ENCODE measurements around the genes NPY1R and TRIM60.

DNA sequence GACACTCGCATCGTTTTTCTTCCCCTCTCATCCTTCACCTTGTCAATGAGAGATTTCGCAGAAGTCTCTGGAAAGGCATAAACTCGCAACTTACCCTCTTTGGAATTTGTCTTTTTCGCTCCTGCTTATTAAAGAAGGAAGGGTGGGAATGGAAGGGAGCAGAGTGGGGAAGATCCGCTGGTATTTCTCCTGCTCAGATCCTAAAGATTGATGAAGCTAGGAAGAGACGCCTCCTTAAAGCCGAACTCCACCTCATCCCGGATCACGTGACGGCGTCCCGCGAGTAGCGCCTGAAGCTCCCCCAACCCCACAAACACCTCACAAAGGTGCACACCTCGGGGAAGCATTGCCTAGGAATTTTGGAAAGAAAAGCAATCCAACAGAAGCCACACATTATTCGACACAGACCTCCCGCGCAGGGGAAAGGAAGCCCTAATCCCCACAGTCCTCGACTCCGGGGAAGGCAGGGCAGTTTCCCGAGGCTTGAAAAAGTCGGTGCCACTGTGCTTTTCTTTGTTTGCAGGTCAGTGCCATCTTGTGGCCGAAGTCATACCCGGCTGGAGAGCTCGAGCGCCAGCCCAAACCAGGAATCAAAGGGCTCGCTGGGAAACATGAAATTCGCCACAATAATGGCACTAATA, at the start of gene NPY1R:
TSS of gene NPY1R (minus strand) at position 209 of the 641 bp plus-strand sequence.
- PRO-cap, 3 experiments, result no peak in any of the 3 experiments
- RRBS, result 2% methylated on average over 4 of the region's 29 CpGs

- PRO-cap, 3 experiments, result no peak in any of the 3 experiments
- RRBS, result no CpG with 5 or more reads among the region's 7 CpGs
These were observed 621 bp upstream of the NPY5R start for GRCh38 chr4:163343074-163343468.

DNA sequence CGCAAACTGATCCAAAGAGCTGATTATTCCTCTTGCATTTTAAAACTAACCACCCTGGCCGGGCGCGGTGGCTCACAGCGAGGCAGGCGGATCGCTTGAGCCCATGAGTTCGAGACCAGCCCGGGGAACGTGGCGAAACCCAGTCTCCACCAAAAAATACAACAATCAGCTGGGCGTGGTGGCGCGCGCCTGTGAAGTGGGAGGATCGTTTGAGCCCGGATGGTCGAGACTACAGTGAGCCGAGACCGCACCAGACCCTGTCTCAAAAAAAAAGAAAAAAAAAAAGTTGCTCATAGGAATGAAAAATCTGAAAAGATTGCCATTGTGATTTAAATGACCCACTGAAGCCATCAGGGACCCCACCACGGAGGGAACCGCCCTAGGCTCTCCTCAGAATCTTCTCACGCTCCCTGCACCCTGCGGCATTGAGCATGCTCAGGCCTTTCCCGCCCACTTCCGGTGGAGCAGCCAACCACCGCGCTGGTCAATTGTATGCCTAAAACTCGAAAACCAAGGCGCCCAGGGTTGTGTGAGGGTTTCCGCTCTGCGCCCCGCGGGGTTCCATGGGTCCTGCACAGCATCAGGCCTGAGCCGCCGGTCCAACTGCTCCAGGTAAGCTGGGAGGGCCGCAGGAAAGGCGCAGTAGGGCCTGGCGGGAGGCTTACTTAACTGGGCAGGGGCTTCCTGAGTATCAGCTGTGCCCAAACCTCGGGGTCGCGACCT, at the start of gene TRIM60:
TSS of gene TRIM60 (plus strand) at position 499 of the 723 bp plus-strand sequence.
- PRO-cap, 3 experiments, result no peak in any of the 3 experiments
- RRBS, result no CpG with 5 or more reads among the region's 42 CpGs

DNA sequence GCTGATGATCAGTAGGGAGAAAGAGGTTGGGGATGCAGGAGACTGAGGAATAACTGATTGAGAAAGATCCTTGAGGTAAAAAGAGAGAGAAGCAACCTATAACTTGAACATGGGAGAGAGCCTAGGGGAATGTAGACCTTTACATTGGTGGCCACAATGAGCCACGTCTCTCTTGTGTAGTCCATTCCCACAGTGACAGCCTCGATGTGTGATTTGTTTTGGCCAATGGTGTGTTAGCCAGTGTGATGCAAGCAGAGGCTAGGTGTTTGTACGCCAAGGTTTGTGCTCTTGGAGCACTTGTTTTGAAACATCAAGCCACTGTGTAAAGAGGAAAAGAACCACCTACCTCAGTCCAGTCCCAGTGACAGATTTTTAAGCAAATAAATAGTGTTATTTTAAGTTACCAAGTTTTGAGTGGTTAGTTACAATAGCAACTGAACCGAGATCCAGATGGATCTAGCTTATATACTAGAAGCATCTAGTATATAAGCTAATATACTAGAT, 23.9 kb upstream of the TMEM192 start:
- PRO-cap, 3 experiments, result no peak in any of the 3 experiments
- RRBS, result no CpG with 5 or more reads among the region's 4 CpGs

DNA sequence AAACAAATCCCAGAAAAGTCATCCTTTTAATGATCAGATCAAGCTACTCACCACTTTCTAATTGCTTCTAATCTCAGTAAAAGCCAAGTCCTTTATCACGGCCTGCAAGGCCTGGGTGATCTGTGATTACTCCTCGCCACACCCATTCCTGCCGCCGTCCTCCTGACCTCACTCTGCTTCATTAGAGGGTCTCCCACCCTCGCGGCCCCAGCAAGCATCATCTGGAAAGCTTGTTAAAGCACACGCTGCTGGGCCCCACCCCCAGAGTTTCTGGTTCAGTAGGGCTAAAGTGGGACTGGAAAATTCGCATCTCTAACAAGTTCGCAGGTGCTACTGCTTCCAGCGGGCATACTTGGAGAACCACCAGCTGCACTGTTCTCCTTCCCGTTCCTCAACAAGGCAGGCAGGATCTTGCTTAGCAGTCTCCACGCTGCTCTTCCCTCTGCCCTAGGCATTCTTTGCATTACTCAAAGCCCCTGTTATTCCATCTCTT, 949 bp upstream of the KLHL2 start:
- PRO-cap, 3 experiments, result no peak in any of the 3 experiments
- RRBS, result no CpG with 5 or more reads among the region's 12 CpGs

GRCh38 chr4:165325465-165326230, 1.8 kb upstream of the MSMO1 start:
- PRO-cap, 3 experiments, result no peak in any of the 3 experiments
- RRBS, result no CpG with 5 or more reads among the region's 6 CpGs

GRCh38 chr4:165467587-165467889, 88.7 kb downstream of the CPE start:
- PRO-cap, 3 experiments, result no peak in any of the 3 experiments
- RRBS, result no CpG with 5 or more reads among the region's 5 CpGs

DNA sequence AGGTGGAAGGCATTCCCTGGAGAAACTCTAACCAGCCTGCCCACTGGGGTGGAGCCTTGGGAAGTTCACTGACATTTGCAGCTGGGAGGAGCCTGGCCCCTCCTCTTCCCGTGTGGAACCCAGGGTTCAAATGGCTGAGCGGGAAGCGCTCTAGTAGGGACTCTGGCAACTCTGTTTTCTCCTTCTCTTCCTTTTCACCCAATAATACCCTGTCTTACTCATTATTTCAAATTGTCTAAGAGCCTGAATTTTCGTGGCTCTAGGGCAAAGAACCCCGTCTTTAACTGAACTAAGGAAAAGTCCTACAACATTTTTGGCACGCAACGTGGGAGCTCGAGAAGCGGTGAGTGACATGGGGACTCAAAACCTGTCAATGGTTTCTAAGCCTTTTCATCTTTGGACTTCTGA, 325.1 kb downstream of the TLL1 start:
- PRO-cap, 3 experiments, result no peak in any of the 3 experiments
- RRBS, result no CpG with 5 or more reads among the region's 9 CpGs

- PRO-cap, 3 experiments, result no peak in any of the 3 experiments
- RRBS, result no CpG with 5 or more reads among the region's 3 CpGs
These were observed 608.4 kb downstream of the TLL1 start for GRCh38 chr4:166481418-166481822.

DNA sequence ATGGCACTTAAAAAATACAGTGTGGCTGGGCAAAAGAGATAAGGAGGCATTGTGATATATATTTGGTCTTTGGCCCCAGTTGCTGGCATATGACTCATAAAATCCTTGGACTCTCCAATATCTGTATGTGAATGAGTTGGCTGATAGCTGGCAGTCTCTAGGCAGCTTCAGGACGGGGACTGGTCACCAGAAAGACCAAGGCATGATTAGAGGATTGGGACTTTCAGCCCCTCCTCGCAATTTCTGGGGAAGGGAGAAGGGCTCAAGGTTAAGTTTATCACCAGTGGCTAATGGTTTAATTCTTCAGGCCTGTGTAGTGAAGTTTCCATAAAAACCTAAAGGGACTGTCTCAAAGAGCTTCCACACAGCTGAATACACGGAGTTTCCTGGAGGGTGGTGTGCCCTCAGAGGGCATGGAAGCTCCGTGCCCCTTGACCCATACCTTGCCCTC, 66.4 kb upstream of the DDX60 start:
- PRO-cap, 3 experiments, result no peak in any of the 3 experiments
- RRBS, result no CpG with 5 or more reads among the region's 4 CpGs

DNA sequence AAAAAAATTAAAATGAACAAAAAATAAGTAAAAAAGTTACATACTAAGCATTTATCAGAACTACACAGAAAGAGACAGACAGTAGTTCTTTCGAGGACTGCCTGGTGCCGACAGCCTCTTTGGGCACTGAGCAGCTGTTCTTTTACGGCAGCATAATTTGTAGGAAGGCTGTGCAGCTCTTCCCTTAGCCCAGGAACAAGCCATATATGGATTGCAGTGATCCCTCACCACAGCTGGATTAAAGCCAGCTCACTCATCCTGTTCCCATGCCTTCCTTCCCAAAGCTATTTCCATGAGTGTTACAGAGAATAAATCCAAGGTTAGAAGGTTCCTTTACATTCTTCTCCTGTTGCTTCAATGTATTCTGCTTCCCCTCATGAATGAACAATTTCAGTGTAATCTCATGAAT, 71.7 kb downstream of the DDX60L start:
- PRO-cap, 3 experiments, result no peak in any of the 3 experiments
- RRBS, result no CpG with 5 or more reads among the region's 3 CpGs

- PRO-cap, 3 experiments, result no peak in any of the 3 experiments
- RRBS, result no CpG with 5 or more reads among the region's 7 CpGs
These were observed 58.6 kb downstream of the DDX60L start for GRCh38 chr4:168421684-168422196.

DNA sequence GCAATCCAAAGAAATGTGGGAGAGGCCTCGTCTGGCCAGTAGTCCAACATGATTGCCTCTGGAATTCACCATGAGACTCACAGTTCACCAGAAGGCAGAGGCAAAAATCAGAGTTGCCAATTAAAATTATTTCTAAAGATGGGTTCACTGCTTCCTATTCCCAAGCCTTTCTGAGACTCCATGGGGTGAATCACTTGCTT, 2.1 kb upstream of the PALLD start:
- PRO-cap, 3 experiments, result no peak in any of the 3 experiments
- RRBS, result no CpG with 5 or more reads among the region's 1 CpG

GRCh38 chr4:168605374-168605913, 108.6 kb downstream of the PALLD start:
- PRO-cap, 3 experiments, result no peak in any of the 3 experiments
- RRBS, result no CpG with 5 or more reads among the region's 4 CpGs

DNA sequence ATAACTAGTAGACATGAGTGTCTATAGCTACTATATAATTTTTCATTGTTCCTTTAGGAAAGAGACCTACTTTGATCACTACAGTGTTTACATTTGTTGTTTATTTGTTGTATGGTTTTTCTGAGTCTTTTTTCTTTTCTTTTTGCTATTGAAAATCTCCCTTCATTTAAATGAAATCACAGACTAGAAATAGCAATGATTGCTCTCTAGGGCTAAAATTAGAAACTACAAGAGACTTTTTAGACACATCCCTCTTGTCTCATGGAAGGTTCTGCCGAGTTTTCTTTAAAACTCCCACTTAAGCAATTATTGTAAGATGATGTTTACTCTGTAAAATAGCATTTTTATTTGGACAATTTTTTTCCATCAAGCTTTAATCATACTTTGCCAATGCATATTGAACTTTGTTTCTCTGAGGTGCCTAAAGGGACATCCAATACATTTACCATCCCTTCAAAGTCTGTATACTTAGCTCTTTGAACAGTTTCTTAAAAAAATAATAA, 136.7 kb downstream of the PALLD start:
- PRO-cap, 3 experiments, result no peak in any of the 3 experiments
- RRBS, result no CpG with 5 or more reads among the region's 1 CpG

DNA sequence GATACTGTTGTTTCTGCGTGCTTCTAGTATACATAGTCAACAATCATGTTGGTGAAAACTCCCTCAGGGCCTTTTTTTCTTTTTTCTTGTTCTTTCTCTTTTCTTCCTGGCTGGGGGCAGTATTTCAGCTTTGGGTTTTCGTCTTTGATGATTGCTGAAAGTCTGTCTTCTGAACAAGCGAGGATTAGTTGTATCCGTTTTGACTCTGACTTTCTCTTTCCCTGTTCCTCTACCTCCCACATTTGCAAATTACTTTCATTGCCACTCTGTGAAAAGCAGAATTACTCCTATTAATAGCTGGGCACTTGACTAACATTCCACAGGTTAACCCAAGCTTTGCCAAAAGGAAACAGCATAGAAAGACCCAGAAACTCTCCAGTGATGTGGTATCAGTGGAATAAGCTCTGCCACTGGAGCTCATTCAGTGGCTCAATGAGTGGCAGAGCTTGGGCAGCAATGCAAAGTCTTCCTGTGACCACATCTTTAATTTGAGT, 238.8 kb downstream of the PALLD start:
- PRO-cap, 3 experiments, result no peak in any of the 3 experiments
- RRBS, result no CpG with 5 or more reads among the region's 4 CpGs

- PRO-cap, 3 experiments, result no peak in any of the 3 experiments
- RRBS, result no CpG with 5 or more reads among the region's 11 CpGs
These were observed 225.0 kb downstream of the CBR4 start for GRCh38 chr4:168784839-168785602.

- PRO-cap, 3 experiments, result no peak in any of the 3 experiments
- RRBS, result no CpG with 5 or more reads among the region's 4 CpGs
These were observed 213.8 kb downstream of the CBR4 start for GRCh38 chr4:168796211-168796678.

GRCh38 chr4:168835893-168836381, 174.1 kb downstream of the CBR4 start:
- PRO-cap, 3 experiments, result peak in 1 of 3 experiments; most common plus-strand start chr4:168836197 (in 1); most common minus-strand start chr4:168836070 (in 1)
- RRBS, result no CpG with 5 or more reads among the region's 8 CpGs

- PRO-cap, 3 experiments, result peak in 1 of 3 experiments; most common plus-strand start chr4:168878410 (in 1); most common minus-strand start chr4:168878328 (in 1)
- RRBS, result 14% methylated on average over 17 of the region's 50 CpGs
These were observed 131.8 kb downstream of the CBR4 start for GRCh38 chr4:168878111-168878823.